Diencephalon (tissue), 2 donors: Measurements from ENCODE around the genes TIMP4 and RPL32.

- RAMPAGE, long total RNA = no peak
Observed at GRCh38 chr3:10553482-10554263, 48.3 kb upstream of the ATP2B2 start.

- RAMPAGE, long total RNA = no peak
Observed at GRCh38 chr3:10666476-10667246, 149.4 kb upstream of the SLC6A11 start.

GRCh38 chr3:11155328-11155809, 1.1 kb downstream of the HRH1 start:
- RAMPAGE, long total RNA = no peak

DNA sequence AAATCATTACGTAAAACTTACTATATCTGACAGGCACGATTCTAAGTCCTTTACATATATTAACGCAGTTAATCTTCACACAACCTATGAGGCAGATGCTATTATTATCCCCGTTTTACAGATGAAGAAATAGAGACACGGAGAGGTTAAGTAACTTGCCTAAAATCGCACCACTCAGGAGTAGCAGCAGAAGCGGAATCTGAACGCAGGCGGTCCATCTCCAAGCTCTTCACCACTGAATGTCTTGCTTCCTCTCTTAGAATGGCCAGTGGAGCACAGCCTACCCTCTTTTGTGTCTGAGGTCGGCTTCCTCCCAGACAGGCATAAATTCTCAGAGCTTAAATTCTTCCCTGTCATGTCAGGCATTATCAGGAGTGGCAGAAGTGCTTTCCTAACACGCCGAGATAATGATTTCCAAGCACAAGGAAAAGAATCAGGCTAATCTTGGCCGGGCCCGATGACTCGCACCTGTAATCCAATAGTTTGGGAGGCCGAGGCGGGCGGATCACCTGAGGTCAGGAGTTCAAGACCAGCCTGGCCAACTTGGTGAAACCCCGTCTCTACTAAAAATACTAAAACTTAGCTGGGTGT, 30.0 kb downstream of the HRH1 start:
- RAMPAGE, long total RNA = no peak

GRCh38 chr3:11529709-11530592, 113.8 kb downstream of the VGLL4 start:
- RAMPAGE, long total RNA = no peak

- RAMPAGE, long total RNA = no peak
Observed at GRCh38 chr3:11609963-11610794, 33.5 kb downstream of the VGLL4 start.

DNA sequence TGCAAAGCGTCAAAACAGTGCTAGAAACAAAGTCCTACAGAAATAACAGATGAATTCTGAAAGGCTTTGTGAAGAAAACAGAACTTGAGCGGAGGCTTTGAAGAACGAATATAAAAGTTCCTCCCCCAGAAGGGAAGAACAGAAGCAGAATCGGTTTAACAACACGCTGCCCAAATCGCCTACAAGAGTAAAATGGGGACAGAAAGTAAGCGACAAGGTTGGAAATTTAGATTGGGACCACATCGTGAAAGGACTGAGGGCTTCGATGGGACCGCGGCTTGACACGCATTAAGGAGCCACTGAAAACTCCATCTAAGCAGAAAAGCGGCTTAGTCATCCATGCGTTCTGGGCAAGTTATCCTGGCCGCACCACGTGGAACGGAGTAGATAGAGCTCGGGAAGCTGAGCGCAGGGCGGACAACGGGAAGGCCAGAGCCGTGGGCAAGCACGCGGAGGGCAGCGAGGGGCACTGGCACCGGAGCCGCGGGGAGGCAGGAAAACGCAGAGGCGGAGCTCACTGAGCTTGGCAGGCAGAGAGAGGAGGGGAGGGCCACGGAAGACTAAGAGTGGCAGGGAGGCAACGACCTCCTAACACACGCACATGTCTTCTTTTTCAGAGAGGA, 61.2 kb upstream of the VGLL4 start:
- RAMPAGE, long total RNA = no peak

DNA sequence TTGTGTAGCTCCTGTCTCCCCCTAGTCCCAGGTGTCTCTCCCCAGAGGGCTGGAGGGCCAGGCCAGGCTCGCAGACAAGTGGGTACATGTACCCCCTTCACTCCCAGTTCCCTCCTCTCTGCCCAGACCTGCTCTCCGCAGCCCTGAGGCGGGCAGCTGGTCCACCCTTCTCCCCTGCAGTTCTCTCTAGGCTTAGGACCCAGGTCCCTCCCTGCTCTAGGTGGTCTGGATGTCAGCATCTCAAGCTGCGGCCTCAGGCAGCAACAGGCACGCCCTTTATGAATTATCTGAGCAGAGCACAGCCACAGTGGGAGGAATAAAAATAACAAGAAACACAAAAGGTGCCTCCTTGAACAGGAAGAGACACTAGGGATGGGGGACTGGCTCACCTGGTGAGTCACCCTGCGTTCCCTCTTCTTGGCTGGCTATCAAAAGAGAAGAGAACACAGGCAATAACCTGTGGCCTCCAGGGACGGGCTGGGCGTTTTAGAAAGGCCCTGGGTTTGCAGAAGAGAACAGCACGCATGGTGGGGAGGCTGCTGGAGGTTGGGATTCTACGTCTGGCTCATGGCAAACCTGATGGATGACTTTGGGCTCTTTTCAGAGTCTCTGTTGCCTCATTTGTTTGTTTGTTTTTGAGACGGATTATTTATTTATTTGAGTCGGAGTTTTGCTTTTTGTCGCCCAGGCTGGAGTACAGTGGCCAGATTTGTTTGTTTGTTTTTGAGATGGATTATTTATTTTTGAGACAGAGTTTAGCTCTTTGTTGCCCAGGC, 75.6 kb downstream of the TAMM41 start:
- RAMPAGE, long total RNA = no peak

DNA sequence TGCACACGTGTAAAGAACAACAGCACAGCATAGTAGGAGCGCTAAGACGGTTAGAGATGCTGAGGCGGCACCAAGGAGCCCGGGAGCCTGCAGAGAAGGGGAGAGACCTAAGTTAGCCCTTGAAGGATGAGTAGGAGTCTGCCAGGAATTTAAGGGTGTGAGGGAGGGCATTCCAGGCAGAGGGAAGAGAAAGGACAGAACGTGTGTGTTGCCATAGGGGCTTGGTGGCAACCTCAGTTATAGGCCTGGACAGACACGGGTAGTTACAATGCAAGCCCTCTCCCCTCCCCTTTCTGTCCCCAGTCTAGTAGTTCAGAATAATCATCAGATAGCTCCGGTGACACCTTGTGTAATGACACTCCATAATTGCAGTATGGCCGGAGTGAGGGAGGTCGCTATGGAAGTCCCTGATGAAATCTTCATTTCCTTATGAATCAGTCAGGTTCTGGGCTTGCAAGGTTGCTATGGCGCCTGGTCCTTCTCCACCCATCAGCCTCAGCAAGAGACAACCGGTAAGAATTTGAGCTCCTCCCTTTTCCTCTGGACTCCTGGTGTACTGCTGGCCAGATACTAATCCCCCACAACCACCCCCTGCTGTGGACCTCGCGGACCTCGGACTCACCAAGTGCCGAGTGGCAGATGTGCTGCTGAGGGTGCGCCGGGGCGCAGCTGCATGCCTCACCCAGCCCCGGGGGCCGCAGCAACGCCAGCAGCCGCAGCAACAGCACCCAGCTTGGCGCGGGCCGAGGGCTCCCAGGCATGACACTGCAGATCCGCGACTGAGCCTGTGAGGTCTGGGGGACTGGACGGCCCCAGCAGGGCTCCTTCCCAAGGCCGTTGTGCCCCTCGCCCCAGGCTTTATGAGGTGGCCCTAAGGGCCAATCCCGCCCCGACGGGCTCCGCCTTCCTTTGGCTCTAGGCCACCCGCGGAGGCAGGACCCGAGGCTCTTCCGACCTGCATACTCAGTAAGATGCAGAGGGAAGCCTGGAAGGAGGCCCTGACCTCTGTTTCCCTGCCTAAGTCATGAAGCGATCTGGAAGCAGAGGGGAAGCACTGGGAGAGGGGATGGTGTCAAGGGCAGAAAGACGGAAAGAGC, at the start of gene TIMP4:
Gene TIMP4, minus strand, starts transcription at position 833 of the 1,097 bp plus-strand sequence.
- RAMPAGE, long total RNA = no peak

DNA sequence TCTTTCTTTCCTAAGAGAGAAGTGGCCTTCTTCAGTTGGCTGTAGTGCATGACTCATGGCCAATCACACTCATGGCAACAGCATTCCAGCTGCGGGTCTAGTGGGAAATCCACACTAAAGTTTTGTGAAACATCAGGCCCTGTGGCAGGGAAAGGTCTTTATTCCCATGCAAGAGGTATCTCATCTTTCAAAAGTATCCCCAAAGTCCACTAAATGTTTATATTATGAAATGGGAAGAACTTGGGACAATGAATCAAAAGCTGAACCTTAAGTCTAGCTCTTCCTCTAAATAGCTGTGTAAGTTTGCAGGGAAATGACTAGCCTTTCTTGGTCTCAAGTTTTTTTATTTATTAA, 11.7 kb upstream of the TIMP4 start:
- RAMPAGE, long total RNA = no peak

DNA sequence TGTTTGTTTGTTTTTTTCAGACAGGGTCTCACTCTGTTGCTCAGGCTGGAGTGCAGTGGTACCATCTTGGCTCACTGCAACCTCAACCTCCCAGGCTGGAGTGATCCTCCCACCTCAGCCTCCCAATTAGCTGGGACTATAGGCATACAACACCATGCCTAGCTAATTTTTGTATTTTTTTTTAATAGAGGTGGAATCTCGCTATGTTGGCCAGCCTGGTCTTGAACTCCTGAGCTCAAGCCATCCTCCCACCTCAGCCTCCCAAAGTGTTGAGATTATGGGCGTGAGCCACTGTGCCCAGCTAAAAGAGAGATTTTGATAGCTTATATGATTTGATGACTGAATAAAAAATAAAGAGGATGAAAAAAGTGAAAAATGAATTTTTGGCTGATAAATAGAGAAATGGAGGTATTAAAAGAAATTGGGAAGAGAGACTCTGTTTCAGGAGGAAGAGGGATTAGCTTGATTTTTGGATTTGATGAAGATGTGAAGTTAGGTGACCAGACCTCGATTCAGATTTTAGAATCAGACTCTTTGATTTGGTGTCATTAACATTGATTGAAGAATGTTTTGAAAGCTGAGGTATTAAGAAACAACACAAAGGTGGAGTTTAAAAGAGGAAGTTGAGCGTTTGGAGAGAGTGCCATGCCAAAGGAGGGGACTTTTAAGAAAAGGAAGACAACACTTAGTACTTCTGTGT, 34.1 kb downstream of the PPARG start:
- RAMPAGE, long total RNA = no peak

- RAMPAGE, long total RNA = no peak
Observed at GRCh38 chr3:12397917-12398692, 86.2 kb upstream of the TSEN2 start.

- RAMPAGE, long total RNA = no peak
Observed at GRCh38 chr3:12444269-12445662, 39.5 kb upstream of the TSEN2 start.

GRCh38 chr3:12542528-12542877, 2.8 kb downstream of the MKRN2OS start:
- RAMPAGE, long total RNA = no peak

- RAMPAGE, long total RNA = no peak
Observed at GRCh38 chr3:12599271-12600103, 42.6 kb downstream of the MKRN2 start.

GRCh38 chr3:12835319-12836361, 5.7 kb downstream of the RPL32 start:
- RAMPAGE, long total RNA = no peak

DNA sequence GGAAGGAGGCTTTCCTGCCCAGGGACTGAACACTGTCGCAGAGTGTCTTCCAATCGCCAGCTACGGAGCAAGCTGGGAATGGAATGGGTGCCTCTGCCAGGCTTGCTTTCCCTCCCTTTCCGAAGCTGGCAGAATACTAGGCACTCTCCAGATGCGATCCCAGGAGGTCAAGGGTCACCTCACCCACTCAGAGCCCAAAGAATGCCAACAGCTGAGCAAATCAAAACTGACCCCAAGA, 1.2 kb downstream of the RPL32 start:
- RAMPAGE, long total RNA = no peak

DNA sequence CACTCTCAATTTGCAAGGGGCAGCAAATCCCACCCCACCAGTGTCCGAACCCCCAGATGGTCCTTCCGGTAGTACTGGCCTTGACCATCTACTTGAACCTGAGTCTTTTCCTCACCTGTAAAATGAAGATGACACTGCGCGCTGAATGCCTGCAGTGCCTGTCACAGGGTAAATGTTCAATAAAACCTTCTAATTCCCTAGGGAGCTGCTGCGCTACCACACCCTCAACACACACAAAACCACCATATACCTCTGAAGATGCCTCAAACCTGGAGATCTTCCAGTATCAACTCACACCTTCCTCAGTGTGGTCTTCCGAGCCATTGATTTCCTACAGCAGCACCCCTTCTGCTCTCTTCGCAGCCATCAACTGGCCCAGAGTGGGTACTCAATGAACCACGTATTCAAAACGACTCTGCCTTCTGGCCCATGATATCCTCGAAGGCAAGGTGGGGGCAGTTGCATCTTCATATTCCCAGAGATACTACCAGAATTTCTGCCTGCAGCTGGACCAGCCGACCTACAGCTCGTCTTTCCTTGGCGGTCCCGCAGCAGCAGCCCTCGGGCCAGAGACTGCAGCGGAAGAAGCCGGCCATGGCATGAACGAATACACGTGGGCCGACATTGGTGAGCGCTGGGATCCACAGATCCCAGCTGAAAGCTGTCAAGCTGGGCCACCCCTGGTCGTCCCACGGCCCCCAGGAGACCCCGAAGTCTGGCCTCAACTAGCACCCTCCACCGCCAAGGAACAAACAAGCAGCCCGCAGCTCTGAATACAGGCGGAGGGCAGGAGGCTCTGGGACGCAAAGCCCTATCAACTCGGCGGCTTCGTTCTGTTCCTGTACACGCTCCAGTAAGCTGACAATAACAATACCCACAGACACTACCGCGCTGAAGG, 596 bp downstream of the RPL32 start:
- RAMPAGE, long total RNA = no peak

- RAMPAGE, long total RNA = start-site peak on the minus strand at chr3:12841517-12841546, 107,263 and 126,453 reads in 2 replicates
Observed at GRCh38 chr3:12841418-12841758, at the start of gene RPL32. TSS of gene RPL32 (minus strand) at chr3:12841565.

DNA sequence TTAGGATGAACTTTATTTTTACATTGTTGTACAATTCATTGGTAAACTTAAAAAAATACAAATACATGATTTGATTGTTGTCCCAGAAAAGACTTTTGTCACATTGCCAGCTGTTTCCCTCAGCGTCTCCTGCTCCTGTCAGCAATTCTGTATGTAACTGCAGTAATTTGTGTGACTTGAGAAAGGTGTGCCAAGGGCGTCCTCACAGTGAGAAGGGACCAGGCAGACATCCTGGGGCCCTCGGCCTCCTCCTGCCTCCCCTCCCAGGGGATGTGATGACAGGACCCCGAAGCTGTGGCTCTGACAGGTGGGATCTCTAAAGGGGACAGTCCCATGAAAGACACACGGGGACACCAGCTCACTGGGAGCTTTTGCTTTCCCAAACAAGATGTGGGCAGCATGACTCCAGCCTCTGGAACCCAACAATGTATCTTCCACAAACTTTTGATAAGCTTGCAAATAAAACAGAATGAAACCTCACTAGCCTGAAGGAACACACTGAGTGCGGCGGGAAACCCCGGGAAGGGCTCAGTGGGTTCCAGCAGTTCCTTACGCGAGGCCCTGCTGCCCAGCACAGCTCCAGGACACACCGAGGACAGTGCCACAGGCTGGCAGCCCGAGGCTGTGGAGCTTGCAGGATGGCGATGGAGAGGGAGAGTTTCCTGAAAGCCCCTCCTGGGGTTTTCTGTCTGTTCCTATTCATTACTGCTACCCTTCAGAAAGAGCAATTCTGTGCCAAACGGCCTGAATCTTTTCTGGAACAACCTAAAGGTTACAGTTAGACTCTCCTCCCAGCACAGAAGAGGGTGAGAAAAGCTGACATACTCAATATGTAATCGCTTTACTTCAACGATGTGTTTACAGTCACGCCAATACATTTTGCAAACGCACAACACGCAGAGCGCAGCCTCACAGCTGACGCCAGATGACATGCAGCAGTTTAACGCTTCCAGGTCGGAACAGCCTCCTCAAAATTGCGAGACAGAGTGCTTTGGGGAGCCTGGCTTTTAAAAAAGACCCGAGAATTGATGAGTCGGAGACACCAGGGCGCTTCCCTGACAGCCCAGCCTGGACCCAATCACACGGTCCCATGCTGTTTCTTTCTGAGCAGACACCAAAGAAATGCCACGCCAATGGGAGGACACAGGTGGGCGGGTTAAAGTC, 56.9 kb upstream of the RPL32 start:
- RAMPAGE, long total RNA = no peak